Measurements from ENCODE around the genes FBXO47, PLXDC1 and RPL19.

GRCh38 chr17:38896091-38897005, 26.5 kb downstream of the LASP1 start:
- PRO-cap = no peak

- PRO-cap = no peak
Measured at GRCh38 chr17:38897729-38898077, 27.8 kb downstream of the LASP1 start.

GRCh38 chr17:38918508-38919465, 48.4 kb downstream of the FBXO47 start:
- PRO-cap = no peak

- PRO-cap = bidirectional peak, plus-strand start at chr17:38967629, minus-strand start at chr17:38967433
Measured at GRCh38 chr17:38967152-38967903, at the start of gene FBXO47. Gene FBXO47, minus strand, starts transcription at chr17:38967403.

DNA sequence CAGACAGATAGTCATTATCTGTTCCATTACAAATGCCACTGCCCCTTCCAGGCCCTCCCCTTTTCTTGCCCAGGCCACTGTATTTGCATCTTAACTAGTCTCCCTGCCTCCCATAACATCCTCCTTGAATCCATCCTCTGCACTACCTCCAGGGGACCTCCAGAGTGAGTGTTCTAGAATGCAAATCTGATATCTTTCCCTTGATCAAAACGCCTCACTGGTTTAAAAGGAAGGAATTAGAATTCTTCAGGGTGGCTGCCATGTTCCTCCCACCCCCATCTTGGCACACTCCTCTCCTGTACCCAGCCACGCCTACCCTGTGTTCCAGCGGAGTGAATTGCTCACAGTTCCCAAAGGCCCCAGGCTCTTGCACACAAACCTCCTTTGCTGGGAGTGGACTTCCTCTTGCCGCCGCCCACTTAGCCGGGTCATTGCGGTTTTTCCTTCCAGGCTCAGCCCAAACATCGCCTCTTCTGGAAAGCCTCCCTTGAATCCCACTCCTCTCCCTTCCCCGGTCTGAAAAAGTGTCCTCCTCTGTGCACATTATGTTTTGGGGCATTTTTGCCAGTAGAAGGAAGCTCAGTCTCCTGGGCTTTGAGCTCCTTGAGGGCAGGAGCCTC, 35.0 kb upstream of the FBXO47 start:
- PRO-cap = no peak

- PRO-cap = no peak
Measured at GRCh38 chr17:39026921-39027390, 59.8 kb upstream of the FBXO47 start.

GRCh38 chr17:39132289-39132570, 19.2 kb downstream of the PLXDC1 start:
- PRO-cap = no peak

- PRO-cap = no peak
Measured at GRCh38 chr17:39150659-39151064, 775 bp downstream of the PLXDC1 start.

DNA sequence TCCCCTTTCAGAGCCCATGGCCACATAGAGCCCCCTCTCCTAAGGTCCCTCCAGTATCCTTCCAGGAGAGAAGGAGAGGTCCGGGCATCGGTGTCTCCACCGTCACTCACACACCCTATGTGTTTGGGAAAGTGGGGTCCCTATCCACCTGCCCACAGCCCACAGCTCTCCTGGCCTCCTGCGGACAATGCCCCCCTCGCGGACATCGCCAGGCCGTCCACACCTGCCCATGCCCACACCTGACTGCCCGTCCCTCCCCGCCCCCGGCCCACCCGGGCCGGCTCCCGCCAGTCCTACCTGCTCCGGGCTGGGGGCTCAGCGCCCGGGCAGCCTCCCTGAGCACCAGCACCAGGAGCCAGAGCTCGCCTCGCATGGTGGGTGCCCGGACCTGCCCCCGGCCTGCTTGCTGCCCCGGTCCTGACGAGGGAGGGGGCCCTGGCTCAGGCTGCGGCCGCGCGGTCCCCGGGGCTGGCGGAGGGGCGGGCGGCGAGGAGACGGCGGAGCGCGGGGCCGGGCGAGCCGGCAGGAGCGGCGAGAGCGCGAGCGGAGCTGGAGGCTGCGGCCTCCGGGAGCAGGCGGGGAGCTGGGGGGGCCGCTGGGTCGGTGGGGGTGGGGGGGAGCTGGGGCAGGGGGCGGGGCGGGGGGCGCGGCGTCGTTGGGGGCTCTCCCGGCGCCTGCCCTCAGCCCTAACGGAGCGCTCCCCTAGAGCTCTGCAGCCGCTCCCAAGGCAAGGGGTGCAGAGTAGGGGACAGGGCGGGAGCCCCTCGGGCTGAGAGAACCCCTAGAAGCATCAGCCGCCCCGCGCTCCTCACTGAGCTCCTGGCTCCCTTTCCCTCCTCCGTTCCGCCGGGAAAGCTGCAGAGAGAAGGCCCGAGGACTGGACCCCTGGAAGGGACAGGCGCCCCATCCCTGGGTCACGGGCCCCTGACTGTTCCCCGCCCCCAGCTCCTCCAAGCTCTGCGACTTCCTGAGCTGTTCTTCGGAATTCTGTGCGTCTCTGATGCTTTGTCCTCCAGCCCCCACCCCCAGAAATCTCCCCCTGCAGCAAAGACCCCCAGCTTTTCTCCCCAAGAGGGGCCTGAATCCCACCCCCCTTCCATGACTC, at the start of gene PLXDC1:
TSS of gene PLXDC1 (minus strand) at position 573 of the 1,105 bp plus-strand sequence.
- PRO-cap = unidirectional peak, plus-strand start at position 492 of the sequence

DNA sequence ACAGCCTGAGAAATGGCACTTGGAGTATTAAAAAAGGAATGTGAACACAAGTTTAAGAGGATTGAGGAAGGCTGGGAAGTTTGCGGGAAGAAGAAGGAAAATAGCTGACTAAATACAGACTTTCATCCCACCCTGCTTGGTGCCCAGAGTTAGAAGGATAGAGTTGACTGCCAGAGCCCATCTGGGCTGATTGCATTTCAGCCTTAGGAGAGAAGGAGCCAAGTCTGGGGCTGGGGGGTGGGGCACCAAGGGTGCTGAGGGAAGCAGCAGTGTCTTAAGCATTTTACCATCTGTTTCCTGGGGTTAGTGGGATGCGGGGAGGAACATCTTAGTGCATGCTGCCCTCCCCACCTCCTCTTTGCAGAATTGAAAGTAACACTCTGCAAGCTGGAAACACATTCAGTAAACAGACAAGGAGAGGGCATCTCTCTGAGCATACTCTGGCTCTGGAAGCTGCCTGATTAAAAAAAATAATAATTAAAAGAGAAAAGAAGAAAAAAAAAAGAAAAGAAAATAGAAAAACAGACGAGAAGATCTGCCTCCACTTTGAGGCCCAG, 1.5 kb upstream of the ARL5C start:
- PRO-cap = no peak

- PRO-cap = no peak
Measured at GRCh38 chr17:39169107-39169315, 3.0 kb upstream of the ARL5C start.

GRCh38 chr17:39191736-39192156, 5.7 kb downstream of the CACNB1 start:
- PRO-cap = no peak

- PRO-cap = no peak
Measured at GRCh38 chr17:39195723-39196185, 1.7 kb downstream of the CACNB1 start.

- PRO-cap = bidirectional peak, plus-strand start at chr17:39200321, minus-strand start at chr17:39199984
Measured at GRCh38 chr17:39200125-39201149, at the start of gene RPL19. Gene RPL19, plus strand, starts transcription at chr17:39200283.

DNA sequence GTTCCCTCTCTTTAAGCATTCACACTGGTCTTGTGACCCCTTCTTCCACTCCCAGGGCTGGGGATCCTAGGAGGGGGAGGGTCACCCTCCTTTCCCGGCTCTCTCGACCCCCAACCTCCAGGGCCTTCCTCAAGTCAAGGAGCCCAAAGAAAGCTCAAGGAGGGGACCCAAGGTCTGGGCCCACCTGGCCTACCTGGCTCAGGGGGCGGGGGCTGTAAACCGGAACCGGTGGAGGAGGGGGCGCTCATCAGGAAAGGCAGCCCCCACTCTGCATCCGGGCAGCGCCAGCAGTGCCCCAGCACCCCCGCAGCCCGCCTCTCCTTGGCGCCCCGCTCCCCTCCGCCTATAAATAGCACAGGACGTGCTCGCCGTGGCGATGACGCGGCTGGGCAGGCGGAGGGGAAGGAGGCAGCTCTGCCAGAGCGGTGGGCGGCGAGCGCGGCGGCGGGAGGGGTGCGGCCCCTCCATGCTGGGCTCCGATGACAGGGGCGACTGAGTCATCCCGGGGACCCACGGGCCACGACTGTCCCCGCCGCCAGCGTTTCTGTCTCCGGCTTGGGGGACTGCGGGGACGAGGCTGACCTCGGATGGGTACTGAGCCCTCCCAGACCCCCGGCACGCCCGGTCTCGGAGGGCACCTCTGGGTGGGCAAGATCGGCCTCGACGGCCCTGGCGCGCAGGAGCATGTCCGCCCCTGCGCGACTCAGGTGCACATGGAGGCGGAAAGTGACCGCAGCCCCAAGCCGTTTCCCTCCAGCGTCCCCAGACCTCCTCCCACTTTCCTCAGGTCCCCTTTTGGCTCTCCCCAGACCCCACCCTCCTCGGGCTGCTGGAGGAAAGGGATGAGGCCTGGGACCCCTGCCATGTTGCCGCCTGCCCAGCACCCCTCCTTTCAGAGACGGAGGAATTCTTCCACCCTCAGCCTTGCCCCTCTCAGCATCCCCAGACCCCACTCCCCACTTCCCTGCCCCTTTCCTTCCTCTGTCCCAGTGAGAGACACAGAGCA, 9.7 kb downstream of the RPL19 start:
- PRO-cap = bidirectional peak, plus-strand start at position 376 of the sequence, minus-strand start at position 320 of the sequence

- PRO-cap = no peak
Measured at GRCh38 chr17:39263906-39264457, 38.2 kb upstream of the STAC2 start.

DNA sequence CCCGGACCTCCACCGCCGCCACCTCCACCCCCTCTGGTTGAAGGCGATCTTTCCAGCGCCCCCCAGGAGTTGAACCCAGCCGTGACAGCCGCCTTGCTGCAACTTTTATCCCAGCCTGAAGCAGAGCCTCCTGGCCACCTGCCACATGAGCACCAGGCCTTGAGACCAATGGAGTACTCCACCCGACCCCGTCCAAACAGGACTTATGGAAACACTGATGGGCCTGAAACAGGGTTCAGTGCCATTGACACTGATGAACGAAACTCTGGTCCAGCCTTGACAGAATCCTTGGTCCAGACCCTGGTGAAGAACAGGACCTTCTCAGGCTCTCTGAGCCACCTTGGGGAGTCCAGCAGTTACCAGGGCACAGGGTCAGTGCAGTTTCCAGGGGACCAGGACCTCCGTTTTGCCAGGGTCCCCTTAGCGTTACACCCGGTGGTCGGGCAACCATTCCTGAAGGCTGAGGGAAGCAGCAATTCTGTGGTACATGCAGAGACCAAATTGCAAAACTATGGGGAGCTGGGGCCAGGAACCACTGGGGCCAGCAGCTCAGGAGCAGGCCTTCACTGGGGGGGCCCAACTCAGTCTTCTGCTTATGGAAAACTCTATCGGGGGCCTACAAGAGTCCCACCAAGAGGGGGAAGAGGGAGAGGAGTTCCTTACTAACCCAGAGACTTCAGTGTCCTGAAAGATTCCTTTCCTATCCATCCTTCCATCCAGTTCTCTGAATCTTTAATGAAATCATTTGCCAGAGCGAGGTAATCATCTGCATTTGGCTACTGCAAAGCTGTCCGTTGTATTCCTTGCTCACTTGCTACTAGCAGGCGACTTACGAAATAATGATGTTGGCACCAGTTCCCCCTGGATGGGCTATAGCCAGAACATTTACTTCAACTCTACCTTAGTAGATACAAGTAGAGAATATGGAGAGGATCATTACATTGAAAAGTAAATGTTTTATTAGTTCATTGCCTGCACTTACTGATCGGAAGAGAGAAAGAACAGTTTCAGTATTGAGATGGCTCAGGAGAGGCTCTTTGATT, 69.7 kb downstream of the CDK12 start:
- PRO-cap = no peak

- PRO-cap = no peak
Measured at GRCh38 chr17:39564052-39564877, 43.5 kb downstream of the NEUROD2 start.

DNA sequence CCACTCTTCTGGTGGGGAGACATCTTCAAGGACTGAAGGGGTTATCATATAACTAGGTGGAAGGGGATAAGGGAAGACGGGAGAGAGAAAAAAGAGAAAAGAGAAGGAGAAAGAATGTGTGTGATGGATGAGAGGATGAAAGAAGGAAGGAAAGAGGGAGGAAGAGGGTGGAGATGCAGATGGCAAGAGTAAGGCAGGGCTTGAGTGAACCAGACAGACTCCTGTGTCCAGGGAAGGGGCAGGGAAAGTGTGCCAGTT, 14.6 kb downstream of the NEUROD2 start:
- PRO-cap = no peak

GRCh38 chr17:39622352-39622743, 4.4 kb upstream of the PPP1R1B start:
- PRO-cap = no peak